Mesenchymal stem cell of Wharton's jelly (primary cell): Measurements from ENCODE around the genes ACP2, NUP160, OR4X2, OR4C6 and OR5D3P.

DNA sequence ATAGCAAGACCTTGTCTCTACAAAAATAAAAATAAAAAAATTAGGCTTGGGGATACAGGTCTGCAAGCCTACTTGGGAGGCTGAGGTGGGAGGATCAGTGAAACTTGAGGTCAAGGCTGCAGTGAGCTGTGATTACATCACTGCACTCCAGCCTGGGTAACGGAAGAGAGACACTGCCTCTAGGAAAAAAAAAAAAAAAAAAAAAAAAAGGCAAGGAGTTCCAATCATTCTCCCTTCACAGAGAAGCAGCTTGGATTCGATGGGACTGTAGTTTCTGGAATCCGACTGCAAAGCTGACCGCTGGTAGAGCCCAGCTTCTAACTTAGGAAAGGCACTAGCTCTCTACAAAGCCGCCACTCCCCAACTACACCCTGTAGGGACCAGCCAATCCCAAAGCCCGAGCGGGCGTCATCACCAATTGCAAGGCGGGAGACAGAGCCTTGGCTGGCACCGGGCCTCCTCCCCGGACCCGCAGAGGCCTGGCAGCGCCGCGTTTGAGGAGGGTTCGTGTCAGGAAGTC lies 716 bp upstream of the DDB2 start:
- CAGE, long polyA plus RNA = no peak

DNA sequence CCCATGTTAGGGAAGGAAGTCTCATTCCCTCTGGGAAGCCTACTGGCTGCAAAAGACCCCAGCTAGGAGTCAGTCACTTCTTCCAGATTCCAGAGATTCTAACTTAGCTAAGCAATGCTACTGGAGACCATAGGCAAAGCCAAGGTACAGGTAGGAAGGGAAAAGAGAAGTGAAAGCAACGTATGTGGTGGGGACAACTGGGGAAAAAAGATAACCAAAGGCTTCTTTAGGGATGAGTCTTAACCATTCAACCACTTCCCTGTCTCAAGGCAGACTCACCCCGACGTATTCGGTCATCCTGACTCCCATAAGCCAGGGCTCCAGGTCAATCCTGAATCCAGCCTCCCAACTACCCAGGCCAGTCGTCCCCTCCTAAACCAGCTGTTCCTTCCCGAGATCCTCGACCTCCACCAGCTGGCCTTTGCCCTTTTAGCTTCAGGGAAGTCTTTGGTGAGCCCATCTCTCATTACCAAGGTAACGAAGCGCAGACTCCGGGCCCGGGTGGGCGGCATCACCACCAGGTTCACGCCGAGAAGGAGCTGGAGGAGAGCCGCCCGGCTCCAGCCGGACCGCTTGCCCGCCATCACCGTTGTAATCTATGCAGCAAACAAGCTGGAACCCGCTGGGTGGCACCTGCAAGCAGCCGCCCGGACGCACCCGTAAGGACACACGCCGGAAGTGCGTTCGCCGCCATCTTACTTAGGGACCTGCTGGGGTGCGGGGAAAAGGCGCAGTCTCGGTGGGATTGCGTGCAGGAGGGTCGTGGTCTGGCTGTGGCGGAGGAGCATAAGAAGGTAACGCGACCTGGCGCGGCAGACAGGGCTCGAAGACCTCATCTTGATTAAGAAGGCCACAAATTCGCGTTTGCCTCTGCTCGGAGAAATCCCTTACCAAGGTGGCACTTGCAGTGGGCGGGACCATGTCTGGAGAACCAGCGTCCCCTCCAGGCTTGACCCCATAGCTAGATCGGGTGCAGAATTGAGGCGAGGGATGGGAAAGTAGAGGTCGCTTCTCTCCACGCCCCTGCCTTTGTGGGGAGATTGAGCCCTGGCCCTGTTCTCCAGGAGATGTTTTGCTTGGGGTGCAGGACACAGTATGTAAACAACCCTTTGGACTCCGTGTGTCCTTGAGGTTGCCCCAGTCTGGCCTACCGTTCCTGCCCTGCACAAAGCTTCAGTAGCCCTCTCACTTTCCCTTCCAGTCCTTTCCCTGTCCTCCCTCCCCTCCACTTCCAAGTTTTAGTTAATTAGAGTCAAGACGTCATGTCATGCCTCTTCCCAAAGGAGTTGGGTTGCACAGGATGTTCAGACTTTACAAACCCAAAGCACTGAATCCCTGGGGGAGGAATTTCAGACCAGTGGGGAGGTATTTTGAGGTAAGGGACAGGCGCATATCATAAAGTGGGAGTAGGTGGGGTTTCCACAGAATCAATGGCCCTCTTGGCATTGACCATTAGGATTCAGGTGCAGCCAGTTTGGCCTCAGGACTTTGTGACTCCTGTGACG lies at the start of gene ACP2:
ACP2 (minus strand) TSS at position 609 of the 1,505 bp plus-strand sequence.
- CAGE, long polyA plus RNA = no peak

DNA sequence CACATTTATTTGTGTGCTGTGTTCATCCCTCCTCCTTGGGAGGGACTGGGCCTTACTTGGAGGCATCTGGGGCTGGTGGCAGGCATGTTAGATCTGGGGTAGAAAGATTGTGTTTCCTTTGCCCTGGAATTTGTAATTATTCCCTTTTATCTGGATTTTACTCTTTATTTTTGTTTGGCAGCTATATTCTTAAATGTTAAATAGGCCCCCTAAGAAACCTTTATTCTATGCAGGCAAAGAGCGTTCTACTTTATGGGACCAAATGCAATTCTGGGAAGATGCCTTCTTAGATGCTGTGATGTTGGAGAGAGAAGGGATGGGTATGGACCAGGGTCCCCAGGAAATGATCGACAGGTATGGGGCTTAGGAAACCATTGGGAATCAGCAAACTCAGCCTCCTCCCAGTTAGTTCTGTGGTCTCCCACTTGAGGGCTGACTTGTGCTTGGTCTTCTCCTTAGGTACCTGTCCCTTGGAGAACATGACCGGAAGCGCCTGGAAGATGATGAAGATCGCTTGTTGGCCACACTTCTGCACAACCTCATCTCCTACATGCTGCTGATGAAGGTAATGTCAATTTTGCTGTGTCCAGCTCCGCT lies 43.4 kb downstream of the MYBPC3 start:
- CAGE, long polyA plus RNA = no peak

- CAGE, long polyA plus RNA = no peak
Measured at GRCh38 chr11:47321490-47322094, 30.9 kb downstream of the MYBPC3 start.

- CAGE, long polyA plus RNA = no peak
Measured at GRCh38 chr11:47347241-47348119, 5.0 kb downstream of the MYBPC3 start.

- CAGE, long polyA plus RNA = no peak
Measured at GRCh38 chr11:47478672-47479497, 29.9 kb upstream of the RAPSN start.

DNA sequence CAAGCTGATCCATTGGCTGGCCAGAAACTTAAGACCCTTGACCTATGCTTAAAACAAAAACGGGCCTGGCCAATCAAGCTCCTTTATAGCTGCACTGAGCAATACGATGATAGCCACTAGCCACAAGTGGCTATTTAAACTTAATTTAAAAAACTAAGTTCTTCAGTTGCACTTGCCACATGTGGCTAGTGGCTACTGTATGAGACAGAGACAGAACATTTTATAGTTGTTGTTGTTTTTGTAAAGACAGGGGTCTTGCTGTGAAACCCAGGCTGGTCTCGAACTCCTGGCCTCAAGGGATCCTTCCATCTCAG lies 45.7 kb upstream of the RAPSN start:
- CAGE, long polyA plus RNA = no peak

DNA sequence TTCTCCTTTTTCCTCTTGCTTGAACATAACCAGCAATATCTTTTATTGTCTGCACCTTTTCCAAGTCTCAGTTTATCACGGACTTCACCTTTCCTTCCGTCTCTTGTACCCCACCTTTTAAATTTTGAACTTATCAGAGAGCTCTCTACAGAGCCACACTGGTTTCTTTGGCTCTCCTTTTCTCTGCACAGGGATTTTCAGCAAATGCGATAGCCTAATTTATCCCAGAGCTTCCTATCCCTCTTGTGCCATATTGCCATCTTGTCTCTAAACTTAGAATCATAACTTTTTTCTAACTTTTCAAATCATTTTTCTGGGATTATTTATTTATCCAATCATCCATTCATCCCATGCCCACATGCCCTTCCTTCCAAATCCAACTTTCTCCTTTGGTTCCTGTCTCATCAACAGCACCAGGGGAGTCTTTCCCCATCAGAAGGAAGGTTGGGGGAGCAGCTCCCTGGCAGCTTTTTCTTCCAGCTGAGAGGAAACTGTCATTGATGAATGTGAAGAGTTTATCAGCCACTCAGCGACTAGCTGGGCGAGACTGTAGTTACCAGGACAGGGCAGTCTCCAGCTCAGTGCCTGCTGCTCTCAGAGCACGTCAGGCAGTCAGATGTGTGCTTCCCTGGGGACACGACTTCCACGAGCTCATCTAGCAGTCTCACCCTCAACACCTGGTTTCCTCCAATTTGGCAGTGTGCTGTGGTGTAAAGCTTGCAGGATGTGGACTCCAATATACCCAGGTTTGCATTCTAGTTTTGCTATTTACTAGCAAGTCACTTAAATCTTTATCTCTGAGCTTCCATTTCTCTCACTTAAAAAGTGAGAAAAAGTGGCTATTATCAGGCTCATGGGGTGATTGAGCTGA lies 12.4 kb upstream of the C1QTNF4 start:
- CAGE, long polyA plus RNA = no peak

GRCh38 chr11:47843344-47843845 lies 4.8 kb downstream of the NUP160 start:
- CAGE, long polyA plus RNA = no peak

DNA sequence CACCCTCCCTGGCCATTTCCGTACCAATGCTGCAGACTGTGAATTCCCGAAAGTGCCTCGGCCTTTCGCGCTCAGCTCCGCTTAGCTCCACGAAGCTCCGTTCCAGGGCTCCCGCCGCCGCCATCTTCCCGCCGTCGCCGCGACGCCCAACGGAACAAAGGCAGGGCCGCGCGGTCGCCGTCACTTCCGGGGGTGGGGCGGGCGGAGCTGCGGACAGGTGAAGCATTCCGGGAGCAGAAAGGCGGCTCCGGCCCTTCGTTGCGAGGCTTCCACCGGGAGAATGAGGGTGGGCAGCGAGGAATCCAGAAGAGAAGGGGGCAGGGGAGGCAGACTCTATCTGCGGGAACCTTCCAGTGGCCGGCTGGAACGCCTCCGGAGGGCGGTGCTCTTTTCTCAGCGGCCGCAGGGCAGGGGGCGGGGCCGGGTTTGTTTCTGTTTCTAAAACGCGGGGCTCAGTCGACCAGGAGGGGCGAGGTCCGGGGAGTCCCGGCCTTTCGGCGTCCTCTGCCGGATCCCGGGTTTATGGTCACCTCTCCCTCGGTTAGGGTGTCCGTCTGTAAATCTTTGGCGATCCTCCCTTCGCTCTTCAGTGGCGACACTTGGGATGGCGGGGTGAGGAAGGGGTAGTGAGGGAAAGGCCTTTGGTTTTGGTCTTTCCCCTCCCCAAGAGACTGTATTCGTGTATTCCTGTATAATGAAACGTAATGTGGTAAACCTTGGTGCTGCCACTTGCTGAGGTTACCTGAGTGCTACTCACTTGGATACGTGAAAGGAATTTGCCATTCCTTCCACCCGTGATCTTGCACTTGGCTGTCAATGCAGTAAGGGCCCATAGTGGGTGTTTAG lies at the start of gene NUP160:
NUP160 (minus strand) TSS at position 156 of the 846 bp plus-strand sequence.
- CAGE, long polyA plus RNA = no peak

DNA sequence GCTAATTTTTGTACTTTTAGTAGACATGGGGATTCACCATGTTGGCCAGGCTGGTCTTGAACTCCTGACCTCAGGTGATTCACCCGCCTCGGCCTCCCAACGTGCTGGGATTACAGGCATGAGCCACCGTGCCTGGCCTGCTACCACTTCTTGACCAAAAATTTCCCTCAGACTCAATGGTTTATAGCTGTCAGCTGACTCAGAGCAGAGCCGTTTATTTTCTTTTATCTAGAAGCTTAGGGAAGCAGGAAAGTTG lies 56.3 kb upstream of the PTPRJ start:
- CAGE, long polyA plus RNA = no peak

DNA sequence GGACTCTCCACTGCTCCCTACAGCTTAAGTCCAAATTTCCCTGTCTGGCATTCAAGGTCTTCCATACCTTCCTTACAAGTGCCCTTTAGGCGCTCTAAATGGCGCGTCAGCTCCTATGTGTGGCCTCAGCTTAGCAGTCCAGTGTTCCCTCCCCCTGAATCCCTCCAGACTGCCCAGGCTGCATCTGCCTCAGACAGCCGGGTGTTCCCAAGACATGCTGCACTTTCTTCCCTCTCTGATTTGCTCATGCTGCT lies 45.2 kb downstream of the PTPRJ start:
- CAGE, long polyA plus RNA = no peak

GRCh38 chr11:48031807-48032480 lies 51.6 kb downstream of the PTPRJ start:
- CAGE, long polyA plus RNA = no peak

- CAGE, long polyA plus RNA = no peak
Measured at GRCh38 chr11:48033341-48033938, 53.1 kb downstream of the PTPRJ start.

DNA sequence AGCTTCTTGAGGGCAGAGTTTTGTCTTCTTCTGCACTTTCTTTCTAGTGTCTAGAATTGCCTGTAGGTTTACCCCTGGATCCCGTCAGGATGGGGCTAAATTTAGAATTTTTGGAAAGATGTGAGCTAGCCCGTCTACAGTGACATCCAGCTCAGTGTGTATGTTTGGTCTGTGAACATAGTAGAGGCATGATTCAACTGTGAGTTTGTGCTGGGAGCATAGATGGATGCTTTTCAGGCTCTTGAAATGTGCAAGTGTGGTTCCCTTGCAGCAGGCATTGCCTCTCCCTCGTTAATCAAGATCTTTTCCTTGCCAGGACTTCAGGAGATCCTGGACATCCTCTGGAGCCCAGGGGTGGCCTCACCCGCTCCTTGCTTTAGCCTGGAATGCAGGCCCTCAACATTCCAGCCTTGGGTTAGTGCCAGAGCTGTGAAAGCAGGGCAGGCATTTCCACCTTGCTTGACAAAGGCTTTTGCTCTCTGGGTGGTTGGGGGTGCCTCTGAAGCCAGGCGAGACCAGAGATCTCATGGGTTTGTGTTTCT lies 71.8 kb downstream of the PTPRJ start:
- CAGE, long polyA plus RNA = no peak

- CAGE, long polyA plus RNA = no peak
Measured at GRCh38 chr11:48072230-48072753, 91.9 kb downstream of the PTPRJ start.

DNA sequence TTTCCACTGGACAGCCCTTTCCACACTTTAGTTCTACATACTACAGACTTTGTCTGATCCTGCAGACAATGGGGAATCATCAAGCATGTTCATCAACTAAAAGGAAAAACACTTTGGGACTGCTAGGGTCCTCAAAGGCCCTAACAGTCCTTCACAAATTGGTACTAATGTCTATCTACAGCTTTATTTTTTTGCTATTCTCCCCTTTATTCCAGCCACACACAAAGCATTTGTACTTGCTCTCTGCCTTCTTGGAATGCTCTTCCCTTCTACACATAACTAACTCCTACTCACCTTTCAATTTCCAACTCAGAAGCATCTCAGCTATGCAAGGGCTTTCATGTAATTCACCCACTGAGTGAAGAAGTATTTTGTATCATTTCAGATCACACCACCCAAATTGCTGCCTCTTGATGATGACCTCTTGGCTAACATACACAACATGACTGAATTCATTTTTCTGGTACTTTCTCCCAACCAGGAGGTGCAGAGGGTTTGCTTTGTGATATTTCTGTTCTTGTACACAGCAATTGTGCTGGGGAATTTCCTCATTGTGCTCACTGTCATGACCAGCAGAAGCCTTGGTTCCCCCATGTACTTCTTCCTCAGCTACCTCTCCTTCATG lies at the start of gene OR4X2:
OR4X2 (plus strand) TSS at position 443 of the 625 bp plus-strand sequence.
- CAGE, long polyA plus RNA = no peak

DNA sequence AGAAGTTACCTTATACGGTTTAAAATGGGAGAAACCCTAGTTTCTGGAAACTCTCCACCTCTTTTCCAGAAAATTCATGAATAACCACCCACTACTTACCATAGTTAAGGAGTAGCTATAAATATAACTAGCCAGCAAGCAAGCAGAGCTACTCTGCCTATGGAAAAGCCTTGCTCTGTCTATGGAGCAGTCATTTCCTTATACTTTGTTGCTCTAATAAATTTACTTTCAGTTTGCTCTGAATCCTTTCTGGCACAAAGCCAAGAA lies 54.8 kb upstream of the OR4C12 start:
- CAGE, long polyA plus RNA = no peak

- CAGE, long polyA plus RNA = no peak
Measured at GRCh38 chr11:55661825-55662409, at the start of gene OR4C6. TSS of gene OR4C6 (plus strand) at chr11:55662201.

DNA sequence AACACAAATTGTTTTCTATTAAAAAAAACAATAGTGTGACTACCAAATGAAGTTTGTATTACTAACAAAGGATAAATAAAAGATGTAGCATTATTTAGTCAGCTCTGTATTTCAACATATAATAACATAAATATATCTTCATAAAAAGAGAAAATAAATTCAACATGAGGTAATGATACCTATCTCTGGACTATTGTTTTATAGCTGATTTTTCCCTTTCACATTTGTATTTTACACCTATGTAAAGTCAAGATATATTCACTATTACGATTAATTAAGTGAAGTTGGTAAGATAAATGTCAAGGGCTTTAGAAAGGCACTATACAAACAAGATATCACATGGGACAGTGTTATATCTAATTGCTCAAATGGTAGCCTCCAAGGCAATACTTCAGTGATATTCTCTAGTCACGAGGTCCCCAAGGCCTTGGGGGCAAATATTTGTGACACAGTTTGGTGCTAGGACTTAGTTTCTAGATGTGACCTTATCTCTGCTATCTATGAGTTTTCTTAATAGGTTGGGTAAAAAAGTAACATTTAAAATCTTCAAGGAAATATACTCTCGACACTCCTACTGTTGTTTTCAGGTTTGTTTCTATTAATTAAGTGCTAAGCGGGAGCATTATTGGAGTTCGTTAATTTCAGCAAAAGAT lies at the start of gene OR5D3P:
OR5D3P (plus strand) TSS at position 414 of the 653 bp plus-strand sequence.
- CAGE, long polyA plus RNA = no peak